Calu3 (cell line): ENCODE measurements around a stretch of chr7.

DNA sequence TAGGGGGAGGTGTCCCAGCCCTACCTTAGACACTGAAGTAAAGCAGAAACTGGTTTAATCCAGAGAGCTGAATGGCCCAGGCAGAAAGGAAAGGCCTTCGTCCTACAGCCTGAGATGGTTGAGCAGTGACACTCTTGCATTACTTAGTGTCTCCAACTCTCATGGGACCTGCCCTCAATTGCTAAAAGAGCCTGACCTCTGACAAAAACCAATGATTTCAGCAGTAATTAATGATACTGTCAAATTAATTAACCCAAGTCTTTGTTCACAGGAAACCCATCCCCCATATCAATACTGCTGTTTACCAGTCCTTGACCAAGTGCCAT, 48.6 kb downstream of the ICA1 start:
- PRO-cap, result no peak

DNA sequence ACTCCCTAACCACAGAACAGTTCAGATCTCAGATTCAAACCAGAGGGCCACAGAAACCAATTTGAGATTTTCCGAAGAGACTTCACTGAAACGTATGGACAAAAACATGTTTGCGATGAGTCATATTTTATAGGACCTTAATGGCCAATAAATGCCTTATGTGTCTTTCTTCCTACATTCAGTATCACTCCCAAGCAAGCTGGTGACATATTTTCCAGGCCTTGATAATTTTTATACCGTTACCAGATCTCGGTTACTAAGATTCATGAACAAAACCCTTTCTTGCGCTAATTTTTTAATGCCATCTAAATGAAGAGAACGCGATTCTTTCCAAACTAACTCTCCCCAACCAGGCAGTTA, 1.1 kb downstream of the ICA1 start:
- PRO-cap, result no peak

DNA sequence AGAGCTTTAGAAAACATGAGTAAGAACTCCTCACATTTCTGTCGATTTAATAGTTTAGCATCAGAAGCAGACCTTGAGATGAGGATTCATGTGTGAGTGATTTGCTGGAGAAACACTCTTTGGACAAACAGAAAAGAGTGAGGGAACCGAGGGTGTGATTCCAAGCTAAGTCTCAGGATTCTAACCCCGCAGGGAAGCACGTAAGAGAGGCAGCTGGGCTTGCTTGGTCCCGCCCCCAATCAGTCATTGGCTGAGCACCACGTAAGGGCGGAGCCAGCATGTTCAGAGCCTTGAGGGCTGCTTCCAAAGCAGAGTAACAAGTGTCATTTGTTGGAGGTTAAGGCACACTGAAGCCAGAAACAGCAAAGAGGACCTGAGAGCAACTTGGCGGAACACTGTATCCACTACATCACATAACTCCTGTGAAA, 43.6 kb upstream of the NXPH1 start:
- PRO-cap, result no peak

GRCh38 chr7:10156902-10157410, 783.0 kb downstream of the NDUFA4 start:
- PRO-cap, result no peak

DNA sequence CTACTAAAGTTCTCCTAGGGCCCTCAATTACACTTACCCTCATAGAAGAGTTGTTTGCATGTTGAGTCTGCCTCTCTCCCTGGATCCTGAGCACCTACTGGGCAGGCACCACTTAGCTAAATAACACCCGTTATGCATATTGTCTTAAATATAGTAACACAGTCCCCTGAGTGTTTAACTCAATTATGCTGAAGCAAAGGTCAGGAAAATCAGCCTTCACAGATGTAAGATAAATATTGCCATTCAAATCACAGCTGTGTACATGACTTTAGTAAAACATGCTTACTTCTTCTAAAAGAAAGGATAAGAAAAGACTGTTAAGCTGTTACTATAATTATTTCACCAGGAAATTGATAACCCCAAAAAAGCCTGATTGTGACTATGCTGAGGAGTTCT, 700.2 kb downstream of the NDUFA4 start:
- PRO-cap, result no peak

DNA sequence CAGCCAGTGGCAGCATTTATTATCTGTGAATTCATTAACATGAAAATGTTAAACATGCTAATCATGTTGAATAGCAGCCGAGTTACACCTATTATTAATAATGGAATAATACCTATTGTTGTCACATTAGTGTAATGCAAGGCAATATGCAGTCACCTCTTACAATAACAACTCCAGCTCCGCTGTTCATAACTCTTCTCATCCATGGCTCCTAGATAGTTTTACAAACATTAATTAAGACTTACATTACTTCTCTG, 355.7 kb downstream of the NDUFA4 start:
- PRO-cap, result no peak

GRCh38 chr7:11193831-11194278, 220.2 kb downstream of the PHF14 start:
- PRO-cap, result no peak

GRCh38 chr7:11230920-11231483, 257.3 kb downstream of the PHF14 start:
- PRO-cap, result no peak

GRCh38 chr7:11381010-11381526, 407.4 kb downstream of the PHF14 start:
- PRO-cap, result no peak

- PRO-cap, result bidirectional peak, plus-strand start at chr7:11830738, minus-strand start at chr7:11830732
Observed at GRCh38 chr7:11830438-11830978, 1.5 kb downstream of the THSD7A start.

GRCh38 chr7:12214678-12215143, 3.6 kb downstream of the TMEM106B start:
- PRO-cap, result no peak

DNA sequence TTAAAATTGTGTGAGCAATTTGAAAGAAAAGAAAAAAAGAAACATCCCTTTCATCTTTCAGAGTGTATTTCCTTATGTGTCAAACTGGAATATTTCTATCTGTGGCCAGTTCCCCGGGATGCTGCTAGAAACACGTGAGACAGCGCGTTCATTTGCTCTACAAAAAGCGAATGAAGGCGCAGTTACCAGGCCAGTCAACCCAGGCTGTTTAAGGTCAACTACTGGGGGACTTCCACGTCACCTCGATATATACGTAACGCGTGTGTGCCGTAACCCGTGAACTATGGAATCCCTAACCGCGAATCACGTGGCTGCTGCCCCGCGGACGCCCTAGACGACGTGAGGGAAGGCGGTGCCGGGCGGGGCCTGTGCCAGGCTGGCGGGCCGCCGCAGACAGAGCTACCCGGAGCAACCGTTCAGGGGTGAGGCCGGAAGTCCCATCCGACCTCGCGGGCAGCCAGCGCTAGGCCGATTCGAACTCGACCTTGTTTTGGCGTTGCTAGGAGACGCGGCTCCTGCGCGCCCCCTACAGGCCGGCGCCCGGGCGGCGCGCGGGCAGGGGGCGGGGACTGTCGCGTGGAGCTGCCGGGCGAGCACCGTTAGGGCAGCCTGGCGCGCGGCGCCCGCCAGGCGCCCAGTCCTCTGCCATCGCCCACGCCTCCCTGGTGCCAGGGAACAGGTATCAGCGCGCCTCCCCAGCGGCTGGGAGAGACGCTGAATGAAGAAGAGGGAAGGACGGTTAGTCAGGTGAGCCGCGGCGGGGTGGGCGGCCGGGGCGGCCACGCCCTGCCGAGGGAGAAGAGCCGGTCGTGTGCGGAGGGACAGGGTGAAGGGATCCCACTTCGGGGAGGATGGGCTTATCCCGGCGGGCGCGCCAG, 897 bp upstream of the ARL4A start:
- PRO-cap, result bidirectional peak, plus-strand start at position 568 of the sequence, minus-strand start at position 172 of the sequence

GRCh38 chr7:12689022-12689817, 1.8 kb downstream of the ARL4A start:
- PRO-cap, result no peak

DNA sequence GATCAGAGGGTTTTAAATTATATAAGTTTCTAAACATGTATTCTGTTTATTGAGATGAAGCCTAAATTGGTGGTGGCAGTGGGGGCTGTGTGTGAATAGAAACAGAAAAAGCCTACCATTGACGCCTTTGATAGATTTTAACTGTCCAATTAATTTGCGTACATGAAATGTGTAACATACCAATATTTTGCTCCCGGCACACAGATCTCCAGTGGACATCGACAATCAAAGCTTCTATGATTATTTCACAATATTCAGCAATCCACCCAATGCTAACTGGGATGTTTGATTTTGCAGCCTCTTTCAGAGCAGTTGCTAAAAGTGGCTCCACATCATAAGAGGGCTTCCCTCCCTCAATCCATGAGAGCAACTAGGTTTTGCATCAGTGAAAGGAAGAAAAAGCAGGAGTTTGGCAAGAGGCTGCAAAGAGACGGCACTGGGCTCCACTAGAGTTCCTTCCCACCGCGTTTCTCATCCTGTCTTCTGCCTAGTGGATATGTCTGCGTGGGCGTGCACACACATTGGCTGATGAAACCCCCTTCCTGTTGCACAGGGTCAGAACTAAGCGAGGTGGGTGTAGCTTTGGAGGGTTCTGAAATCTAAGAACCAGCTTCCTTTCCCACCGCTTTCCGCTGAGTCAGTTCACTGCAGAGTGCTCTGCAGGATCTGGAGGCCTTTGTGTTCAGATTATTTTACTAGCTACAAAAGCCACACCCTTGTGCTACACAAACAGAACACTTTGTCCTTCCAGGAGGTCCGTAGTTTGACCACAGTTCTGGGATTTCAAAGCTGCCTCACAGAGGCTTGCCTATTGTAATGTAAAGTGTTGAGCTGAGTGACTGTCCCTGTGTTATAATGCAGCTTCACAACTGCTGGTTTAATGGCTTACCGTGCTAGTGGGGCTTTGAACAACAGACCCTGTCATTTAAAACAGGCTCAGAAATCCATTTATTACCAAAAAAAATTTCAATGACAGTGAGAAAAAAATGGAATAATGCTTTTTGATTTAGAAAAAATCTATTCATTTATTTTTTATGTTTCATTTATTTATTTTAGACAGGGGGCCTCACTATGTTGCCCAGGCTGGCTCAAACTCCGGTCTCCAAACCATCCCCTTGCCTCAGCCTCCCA, 28.1 kb downstream of the ARL4A start:
- PRO-cap, result bidirectional peak, plus-strand start at position 811 of the sequence, minus-strand start at position 668 of the sequence

DNA sequence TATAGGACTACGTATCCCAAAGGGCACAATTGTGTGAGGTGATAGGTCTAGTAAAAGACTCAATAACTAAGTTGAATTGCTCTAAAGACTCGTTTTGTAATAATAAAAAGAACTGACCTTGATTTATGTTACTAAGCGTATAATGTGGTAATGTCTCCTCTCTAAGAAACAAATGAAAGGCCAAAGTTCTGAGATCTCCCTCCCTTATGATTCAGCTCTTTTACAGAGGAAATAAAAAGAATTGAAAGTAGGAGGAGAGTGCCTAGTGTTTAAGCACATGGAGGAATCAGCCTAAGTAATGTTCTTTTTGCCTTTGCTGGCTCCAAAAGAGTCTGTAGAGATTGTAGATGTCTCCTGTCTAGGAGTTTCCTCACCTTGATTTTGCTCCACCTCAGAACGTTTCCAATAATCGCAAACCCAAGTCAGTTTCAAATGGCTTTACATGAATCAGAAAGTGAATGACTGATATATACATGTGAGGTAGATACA, 98.1 kb downstream of the ARL4A start:
- PRO-cap, result no peak

DNA sequence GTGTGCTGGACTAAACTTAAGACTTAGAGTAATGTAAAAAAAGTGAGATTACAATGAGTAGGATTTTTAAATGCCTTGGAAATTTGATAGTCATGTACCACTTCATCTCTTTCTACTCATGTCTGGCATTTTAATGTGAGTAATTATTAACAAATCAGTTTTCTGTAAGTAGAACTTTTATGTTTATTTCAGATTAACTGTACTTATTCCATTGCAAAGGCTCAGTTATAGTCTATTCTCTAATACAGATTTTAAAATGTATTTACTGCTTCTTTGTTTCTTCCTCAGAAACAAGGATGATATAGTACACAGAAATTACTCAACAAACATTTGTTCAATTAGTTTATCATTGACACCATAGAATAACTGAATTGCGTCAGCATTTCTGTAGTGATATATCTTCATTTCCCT, 196.8 kb downstream of the ARL4A start:
- PRO-cap, result no peak

GRCh38 chr7:13017215-13017930, 329.9 kb downstream of the ARL4A start:
- PRO-cap, result no peak

DNA sequence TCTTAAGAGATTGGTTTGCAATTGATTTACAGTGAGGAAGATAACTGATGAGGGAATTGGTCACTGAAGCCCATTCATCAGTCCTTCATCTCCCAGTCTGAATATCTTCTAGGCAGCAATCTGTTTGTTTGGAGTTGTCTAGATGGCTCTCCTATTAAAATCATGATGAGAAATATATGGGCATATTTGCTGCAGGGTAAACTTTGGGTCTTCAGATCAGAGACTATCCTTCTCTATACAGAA, 473.8 kb downstream of the ARL4A start:
- PRO-cap, result no peak

- PRO-cap, result no peak
Observed at GRCh38 chr7:13806201-13806498, 183.3 kb downstream of the ETV1 start.

- PRO-cap, result no peak
Observed at GRCh38 chr7:13806524-13807096, 182.9 kb downstream of the ETV1 start.